SK-N-DZ (cell line): ENCODE measurements around the gene UNC93B1.

DNA sequence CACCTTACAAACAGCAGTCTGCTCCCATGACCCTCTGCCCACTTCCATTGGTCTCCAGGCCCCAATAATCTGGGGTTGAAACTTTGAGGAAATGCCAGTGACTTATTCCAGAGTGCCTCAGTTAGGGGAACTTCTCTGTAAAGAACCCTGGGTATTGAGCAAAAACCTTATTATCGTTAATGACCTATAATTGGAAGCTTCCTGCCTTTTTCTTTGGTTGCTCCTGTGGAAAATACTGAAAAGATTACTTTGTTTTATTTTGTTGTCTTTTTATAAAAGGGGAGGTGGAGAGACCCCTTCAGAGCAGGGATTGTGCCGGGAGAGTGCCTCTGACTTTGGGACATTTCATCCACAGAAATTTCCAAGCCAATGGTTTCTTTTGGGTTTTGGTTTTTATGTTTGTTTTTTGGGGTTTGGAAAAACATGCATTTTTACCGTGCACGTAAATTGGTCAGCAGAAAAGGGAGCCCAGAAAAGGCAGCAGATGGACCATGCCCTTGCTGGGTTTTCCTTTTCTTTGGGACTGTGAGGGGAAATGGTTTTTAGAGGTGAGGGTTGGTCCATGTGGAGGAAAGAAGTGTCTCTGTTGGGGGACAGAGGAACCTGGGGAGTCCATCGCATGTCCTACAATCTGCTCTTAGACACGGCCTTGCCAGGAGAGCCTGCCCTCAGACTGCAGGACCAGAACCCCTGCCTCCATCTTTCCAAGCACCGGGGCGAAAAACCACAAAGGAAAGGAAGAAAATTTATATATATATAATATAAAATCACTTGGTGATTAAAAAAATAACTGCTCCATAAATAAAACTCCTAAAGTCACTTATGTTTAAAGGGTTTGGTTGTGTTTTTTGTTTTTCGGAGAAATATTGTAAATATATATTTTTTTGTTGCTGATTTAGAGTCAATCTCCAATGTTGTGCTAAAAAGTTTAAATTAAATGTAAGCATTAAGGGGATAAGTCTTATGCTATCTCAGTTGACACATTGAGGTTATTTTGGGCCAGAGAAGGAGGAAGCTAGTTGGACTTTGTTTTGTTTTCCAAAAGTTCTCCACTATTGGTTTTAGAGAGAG, 9.1 kb upstream of the GRK2 start:
RAMPAGE:
- cytosol, long total RNA = no peak
- nucleus, long total RNA = no peak

DNA sequence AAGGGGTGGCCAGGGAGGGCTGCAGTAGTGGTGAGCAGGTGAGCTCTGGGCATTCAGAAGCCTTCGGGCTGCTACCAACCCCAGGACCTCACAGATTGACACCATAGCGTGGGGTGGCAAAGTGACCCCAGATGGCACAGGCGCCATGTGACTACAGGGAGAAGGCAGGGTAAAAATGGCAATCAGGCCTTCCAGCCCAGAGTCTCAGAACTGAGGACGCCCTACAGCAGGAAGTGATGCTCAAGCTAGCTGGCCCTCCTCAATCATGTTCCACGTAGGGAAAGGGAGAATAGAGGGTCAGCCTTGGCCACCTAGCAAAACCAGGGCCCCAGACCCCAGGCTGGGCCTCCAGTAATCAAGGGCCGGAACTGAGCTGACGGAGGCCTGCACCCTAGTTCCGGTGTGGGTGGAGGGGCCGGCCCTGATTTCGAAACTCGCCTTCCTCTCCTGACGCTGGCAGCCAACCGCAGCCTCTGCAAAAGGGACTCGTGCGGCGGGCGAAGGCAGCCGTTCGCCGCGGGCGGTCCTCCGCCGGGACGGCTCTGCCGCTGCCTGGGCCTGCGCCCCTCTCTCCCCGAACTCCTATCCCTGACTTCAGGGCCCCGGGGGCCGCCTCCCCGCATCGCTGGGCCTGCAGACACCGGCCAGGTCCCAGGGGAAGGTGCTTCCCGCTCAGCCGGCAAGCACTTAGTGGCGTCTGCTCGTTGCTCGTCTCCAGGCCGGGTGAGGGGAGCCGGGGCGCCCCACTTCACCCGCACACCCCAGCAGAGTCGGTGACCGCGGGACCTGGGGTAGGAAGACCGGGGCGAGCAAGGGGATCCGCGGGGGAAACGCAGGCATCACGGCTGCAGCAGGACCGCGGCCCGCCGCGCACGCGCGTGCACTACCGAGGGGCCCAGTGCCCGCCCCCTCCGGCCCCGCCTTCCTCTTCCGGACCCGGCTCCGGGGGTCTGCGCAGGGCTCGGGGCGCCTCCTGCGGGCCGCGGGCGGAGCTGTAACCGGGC, 703 bp upstream of the ANKRD13D start:
RAMPAGE:
- cytosol, long total RNA = no peak
- nucleus, long total RNA = no peak

RAMPAGE:
- cytosol, long total RNA = no peak
- nucleus, long total RNA = no peak
Observed at GRCh38 chr11:67365710-67366330, 7.6 kb downstream of the CLCF1 start.

RAMPAGE:
- cytosol, long total RNA = no peak
- nucleus, long total RNA = no peak
Observed at GRCh38 chr11:67372291-67372815, 1.0 kb downstream of the CLCF1 start.

DNA sequence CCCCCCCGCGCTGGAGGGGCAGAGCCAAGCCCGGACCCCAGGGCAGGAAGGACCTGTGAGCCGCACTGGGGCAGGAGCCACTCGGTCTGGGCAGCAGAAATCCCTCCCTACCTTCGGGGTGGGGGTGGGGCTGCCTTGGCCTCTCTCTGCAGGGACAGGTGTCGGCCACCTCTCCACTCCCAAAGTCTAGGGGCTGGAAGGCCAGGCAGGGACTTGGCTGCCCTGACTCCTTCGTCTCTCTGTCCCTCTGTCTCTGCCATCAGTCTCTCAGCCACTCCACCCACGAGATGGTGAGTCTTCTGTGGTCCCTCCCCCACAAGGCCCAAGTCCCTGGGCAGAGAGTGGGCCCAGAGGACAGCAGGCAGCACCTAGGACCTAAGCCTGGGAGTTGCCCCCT, 433 bp downstream of the CARNS1 start:
RAMPAGE:
- cytosol, long total RNA = no peak
- nucleus, long total RNA = no peak

GRCh38 chr11:67434547-67434952, 2.9 kb downstream of the PTPRCAP start:
RAMPAGE:
- cytosol, long total RNA = no peak
- nucleus, long total RNA = no peak

RAMPAGE:
- cytosol, long total RNA = no peak
- nucleus, long total RNA = no peak
Observed at GRCh38 chr11:67608247-67608874, 1.6 kb downstream of the NDUFV1 start.

GRCh38 chr11:67616231-67616814, 9.6 kb downstream of the NDUFV1 start:
RAMPAGE:
- cytosol, long total RNA = no peak
- nucleus, long total RNA = no peak

RAMPAGE:
- cytosol, long total RNA = no peak
- nucleus, long total RNA = no peak
Observed at GRCh38 chr11:67619770-67620324, 9.9 kb downstream of the NUDT8 start.

DNA sequence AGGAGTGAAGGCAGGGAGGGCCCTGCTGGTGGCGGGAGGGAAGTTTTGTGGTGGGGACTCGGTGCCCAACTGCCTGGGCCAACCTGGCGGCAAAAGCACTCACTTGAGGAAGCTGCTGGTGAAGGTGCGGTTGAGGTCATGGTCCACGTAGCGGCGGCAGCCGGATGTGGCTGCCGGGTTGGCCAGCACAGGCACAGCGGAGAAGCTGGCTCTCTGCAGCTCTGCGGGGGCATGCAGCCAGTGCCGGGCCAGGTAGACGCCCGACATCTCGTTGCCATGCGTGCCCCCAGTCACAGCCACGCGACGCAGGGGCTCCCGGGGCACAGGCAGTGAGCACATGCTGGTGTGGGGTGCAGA, 3.8 kb downstream of the ACY3 start:
RAMPAGE:
- cytosol, long total RNA = no peak
- nucleus, long total RNA = no peak

GRCh38 chr11:67656314-67656791, 5.8 kb upstream of the ACY3 start:
RAMPAGE:
- cytosol, long total RNA = no peak
- nucleus, long total RNA = no peak

DNA sequence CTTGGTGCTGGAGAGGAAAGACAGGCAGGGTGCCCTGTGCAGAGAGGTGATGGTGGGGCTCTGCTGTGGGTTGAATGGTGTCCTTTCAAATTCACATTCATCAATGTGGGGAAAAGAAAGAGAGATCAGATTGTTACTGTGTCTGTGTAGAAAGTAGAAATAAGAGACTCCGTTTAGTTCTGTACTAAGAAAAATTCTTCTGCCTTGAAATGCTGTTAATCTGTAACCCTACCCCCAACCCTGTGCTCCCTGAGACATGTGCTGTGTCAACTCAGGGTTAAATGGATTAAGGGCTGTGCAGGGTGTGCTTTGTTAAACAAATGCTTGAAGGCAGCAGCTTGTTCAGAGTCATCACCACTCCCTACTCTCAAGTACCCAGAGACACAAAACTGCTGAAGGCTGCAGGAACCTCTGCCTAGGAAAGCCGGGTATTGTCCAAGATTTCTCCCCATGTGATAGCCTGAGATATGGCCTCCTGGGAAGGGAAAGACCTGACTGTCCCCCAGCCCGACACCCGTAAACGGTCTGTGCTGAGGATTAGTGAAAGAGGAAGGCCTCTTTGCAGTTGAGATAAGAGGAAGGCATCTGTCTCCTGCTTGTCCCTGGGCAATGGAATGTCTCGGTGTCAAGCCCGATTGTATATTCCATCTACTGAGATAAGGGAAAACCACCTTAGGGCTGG, 83.5 kb upstream of the ALDH3B2 start:
RAMPAGE:
- cytosol, long total RNA = no peak
- nucleus, long total RNA = no peak

DNA sequence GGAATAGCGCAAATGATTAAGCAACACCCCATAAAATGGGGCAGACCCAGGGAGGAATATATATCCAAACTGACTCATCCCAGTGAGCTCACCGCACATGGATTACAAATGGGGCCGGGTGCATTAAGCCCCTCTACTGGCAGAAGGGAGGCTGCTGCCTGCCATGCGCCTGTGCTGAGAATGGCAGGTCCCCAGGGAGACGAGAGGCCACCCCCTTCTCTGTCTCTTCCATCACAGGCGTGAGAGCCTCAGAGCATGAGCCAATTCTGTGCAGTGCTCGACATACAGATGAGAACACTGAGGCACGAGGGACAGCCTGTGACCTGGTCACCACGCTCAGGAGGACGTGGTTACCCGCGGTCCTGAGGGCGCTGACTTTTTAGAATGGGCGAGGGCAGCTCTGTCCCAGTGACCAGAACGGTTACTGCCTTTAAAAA, 130.1 kb upstream of the ALDH3B2 start:
RAMPAGE:
- cytosol, long total RNA = no peak
- nucleus, long total RNA = no peak

DNA sequence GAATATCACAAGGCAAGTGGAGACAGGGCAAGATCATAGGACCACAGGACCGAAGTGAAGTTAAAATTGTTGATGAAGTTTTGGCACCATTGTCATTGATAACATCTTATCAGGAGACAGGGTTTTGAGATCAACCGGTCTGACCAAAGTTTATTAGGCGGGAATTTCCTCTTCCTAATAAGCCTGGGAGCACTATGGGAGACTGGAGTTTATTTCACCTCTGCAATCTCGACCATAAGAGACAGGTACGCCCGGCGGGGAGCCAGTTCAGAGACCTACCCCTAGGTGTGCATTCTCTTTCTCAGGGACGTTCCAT, 160.7 kb downstream of the UNC93B1 start:
RAMPAGE:
- cytosol, long total RNA = no peak
- nucleus, long total RNA = no peak

GRCh38 chr11:68003940-68004295, at the start of gene UNC93B1:
Gene UNC93B1, minus strand, starts transcription at chr11:68004097.
RAMPAGE:
- cytosol, long total RNA = no peak
- nucleus, long total RNA = no peak

DNA sequence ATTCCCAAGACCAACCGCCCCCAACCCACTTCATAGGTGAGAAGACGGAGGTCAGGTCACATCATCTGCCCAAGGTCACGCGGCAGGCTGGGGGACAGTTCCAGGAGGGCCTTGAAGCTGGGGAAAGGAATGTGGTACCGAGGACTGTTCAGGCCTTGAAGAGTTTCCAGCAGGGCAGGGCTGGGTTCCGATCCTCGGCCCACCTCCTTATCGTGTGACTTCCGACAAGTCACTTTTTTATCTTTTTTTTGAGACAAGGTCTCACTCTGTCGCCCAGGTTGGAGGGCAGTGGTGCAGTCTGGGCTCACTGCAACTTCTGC, 594 bp downstream of the NDUFS8 start:
RAMPAGE:
- cytosol, long total RNA = no peak
- nucleus, long total RNA = no peak

DNA sequence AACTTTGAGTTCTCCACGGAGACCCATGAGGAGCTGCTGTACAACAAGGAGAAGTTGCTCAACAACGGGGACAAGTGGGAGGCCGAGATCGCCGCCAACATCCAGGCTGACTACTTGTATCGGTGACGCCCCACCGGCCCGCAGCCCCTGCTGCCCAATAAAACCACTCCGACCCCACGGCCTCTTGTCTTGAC, 2.5 kb upstream of the TCIRG1 start:
RAMPAGE:
- cytosol, long total RNA = no peak
- nucleus, long total RNA = no peak

DNA sequence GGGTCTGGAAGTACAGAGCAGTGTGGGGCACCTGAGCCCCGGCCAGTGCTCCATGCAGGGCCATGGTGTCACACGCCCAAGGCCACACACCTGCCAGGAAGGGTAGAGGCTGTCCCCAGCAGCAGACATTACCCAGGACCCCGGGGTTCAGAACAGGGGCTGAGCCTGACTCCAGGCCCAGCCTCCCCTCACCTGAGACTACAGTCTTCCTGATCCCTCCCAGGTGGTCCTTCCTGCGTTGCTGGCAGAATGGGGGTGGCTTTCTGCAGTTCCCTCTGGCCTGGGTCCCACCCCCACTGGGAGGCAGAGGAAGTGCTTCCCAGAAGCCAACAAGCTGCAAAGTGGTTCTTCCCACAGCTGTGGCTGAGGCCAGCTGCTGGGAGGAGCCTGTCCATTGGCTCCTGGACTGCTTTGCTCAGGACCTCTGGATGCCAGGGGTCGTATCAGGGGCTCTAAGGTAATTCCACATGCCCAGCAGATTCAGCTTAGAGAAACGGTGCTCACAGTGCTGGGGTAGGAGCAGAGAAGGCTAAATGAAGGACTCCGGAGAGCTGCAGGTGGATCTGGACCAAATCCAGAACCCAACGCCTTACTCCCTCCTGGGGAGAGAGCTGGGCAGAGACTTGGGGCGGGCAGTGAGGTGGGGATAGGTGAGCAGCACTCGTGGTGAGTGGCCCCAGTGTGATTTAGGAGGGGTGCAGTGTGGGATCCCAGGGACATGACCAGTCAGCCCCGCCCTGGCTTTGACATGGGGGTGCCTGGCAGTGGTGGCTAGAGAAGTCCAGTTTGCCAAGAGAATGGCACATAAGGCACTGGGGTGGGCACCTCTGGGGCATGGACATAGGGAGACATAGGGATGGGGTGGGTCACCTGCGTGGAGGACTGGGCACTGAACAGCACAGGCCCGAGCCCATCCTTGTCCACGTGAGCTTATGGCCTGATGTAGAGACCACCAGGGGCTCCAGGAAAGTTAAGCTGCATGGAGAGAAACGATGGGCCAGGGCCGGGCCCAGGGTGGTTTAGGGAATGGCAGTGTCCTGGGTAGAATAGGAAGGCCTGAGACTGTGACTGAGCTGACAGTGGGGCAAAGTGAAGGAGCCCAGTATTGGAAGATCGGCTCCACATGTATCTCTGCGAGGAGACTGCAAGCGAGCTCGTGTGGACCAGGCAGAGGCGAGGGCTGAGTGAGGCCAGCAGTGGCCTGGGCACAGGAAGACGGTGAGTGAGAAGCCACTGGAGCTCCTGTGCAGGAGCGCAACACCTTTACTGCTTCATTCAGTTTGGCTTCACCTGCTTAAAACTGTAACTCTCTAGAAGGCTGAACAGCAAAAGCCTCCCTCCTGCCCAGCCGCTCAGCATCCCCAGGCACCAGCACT, 12.9 kb downstream of the TCIRG1 start:
RAMPAGE:
- cytosol, long total RNA = no peak
- nucleus, long total RNA = no peak

DNA sequence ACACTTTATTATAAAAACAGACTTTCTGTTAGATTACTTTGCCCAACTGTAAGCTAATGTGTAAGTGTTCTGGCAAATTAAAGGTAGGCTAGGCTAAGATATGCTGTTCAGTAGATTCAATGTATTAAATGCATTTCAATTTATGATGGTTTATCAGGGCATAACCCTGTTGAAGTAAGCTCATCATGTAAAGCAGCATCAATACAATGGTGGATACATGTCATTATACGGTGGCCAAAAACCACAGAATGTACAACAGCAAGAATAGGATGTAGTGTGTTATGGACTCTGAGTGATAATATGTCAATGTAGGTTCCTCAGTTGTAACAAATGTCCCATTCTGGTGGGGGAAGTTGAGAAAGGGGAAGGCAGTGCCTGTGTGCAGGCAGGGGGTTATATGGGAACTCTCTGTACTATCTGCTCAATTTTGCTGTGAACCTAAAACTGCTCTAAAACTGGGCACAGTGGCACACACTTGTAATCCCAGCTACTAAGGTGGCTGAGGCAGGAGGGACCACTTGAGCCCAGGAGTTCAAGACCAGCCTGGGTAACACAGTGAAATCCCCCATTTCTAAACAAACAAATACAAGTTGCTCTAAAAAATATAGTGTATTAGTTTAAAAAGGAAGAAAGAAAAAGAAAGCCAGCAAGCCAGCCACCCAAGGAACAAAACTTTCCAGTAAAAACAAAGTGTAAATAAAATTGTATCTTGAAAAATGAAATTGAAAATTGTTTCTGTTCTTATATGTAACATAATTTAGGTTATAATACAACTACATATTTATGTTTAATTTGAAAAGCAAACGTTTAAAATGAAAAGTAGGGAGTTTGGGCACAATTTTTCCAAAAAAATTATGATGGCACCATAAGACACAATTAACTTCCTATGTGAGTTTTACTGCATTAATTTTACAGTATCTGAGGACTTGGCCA, 5.8 kb downstream of the CHKA start:
RAMPAGE:
- cytosol, long total RNA = no peak
- nucleus, long total RNA = no peak

GRCh38 chr11:68137871-68138124, 16.6 kb upstream of the CHKA start:
RAMPAGE:
- cytosol, long total RNA = no peak
- nucleus, long total RNA = no peak